ENCODE results near the gene KCNT2.

- PRO-cap = no peak
Measured at GRCh38 chr1:196445738-196446130, 162.5 kb downstream of the KCNT2 start.

DNA sequence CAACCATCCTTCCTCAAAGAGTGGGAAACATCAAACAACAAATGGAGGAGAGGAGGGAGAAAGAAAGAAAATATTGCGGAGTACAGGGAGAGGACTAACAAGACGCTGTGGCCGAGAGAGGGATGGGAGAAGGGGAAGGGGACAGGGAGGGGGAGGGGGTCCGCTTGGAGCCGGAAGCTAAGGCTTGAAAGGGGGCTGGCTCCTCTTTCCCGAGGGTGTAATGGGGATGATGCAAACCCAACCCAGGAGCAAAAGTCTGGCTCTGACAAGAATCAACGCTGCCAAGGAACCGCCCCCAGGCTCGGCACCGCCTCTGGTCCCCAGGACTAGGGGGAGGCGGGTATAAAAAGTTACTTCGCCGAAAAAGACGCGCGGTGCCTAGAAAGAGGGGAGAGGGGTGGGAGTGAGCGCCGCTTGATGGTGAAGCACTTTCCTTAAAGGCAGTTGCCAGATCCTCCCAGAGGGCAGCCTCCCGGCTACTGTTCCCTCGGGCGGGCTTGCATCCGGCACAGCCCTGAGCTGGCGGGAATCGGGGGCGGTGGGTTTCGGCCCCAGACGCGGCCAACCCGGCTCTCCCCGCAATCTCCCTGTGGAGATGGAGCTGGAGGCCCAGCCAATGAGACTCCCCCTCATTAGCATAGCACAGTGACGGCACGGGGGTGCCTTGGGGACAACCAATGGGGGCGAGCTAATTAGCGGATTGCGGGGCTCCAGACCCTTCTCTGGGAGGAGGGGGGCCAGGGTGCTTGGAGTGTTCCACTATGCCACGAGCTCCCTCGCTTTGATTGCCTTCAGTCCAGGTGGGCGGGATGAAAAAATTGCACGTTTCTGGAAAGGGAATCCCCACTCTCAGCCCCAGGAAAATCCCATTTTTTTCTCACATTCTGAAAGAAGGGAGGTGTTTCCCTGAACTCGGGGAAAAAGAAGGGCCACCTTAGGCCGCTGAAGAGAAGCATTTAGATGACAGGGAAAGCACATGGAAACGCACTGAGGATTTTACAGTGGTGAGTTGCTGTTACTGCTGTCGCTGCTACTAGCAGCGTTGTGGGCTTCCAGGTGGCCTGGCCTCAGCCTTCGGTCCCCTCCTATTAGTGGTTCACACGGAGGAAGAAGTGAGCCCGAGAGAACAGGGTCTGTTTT, at the start of gene KCNT2:
TSS of gene KCNT2 (minus strand) at position 138 of the 1,140 bp plus-strand sequence.
- PRO-cap = bidirectional peak, plus-strand start at position 727 of the sequence, minus-strand start at position 589 of the sequence

- PRO-cap = no peak
Measured at GRCh38 chr1:196656348-196657252, 4.8 kb downstream of the CFH start.

- PRO-cap = no peak
Measured at GRCh38 chr1:196675121-196676113, 23.6 kb downstream of the CFH start.

DNA sequence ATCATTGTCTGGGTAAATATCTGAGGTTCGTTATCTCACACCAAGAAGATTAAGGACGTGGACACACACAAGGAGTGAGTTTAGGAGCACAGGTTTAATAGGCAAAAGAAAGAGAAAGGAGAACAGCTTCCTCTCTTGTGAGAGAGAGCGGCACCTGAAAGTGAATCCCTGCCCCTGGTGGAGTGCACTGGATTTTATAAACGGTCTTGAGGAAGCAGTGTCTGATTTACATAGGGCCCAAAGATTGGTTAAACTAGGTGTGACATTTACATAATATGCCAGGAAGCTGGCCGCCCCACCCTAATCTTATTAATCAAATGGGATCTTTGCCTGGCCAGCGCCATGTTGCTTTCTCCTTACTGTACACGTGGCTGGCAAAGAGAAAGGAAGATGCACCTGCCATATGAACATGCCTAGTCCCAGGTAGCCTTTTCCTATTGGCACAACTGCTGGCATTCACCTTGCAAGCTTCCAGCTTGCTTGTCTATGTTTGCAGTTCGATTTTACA, 38.7 kb downstream of the CFH start:
- PRO-cap = no peak

DNA sequence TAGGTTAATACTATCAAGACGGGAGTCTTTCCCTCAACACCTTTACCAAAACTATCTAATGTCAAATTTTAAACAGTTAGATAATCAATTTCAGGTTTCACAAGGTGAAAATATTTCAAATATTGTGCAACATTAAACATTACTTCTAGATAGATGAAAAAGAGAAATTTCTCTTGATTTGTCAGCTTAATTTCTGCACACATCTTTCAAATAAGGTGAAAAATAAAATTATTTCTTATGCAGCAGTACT, 3.8 kb downstream of the CFHR1 start:
- PRO-cap = no peak

- PRO-cap = no peak
Measured at GRCh38 chr1:196941617-196941821, 2.0 kb upstream of the CFHR2 start.

DNA sequence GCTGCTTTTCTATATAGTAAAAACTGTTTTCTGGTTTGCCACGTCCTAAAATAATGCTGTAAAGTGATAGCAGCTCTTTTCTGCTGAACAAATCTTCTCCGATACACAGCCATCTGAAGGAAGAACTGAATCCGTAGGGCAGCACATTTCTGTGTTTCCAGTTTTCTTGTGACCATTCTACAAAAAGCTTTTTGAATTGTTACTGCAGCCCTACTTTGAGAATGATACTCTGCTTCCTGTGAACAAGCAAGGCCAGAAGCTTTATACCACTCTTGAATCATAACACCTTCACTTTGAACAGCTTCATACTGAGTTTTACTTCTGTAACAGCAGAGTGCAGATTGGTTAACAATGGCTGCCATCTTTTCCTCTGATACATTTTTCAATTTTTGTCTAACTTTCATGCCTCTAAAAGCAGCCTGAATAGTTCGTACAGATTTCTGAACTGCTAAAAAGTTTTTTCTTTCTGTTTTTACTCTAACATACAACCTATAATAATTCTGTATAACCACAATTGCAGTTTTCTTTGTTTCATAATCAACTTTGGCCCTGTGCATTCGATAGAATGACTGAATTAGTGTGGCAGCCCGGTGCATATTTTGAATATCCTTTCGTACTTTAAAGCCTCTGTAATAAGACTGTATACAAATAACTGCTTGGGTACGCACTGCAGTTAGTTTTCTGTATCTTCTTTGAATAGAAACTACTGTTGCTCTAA, 33.7 kb upstream of the F13B start:
- PRO-cap = no peak

- PRO-cap = no peak
Measured at GRCh38 chr1:197675835-197676170, 99.5 kb downstream of the DENND1B start.

DNA sequence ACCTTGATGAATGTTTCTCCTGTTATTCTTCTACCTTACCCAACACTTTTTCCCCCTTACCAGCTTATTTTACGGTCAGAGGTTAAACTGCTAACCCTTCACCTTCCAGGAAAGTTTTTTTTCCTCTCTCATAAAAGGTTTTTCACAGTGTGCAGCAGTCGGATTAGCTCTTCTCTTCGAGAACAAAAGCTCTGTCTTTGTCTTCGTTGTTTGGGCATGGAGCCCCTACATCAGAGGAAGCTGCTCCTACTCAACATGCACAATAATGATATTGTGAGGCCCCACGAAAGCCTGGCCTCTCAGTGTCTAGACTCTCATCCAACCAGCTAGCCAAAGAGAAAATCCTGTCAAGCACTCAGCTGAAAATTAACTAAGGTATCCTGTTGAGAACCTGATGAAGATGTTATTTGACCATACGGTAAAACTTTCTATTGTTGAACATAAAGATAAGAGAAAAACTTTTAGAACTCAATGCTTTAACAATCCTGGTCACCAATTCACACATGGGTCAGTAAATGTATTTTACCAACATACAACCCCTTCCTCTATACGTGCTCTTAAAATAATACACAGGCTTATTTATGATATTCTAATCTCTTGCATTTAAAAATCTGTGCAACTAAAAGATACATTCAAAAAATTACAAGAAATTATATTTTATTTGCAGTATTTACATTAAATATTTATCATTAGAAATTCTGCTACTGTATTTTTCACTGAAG, 41.8 kb downstream of the DENND1B start:
- PRO-cap = no peak

GRCh38 chr1:197802071-197802401, 26.8 kb upstream of the DENND1B start:
- PRO-cap = no peak

- PRO-cap = no peak
Measured at GRCh38 chr1:198161529-198162431, 5.0 kb downstream of the NEK7 start.

DNA sequence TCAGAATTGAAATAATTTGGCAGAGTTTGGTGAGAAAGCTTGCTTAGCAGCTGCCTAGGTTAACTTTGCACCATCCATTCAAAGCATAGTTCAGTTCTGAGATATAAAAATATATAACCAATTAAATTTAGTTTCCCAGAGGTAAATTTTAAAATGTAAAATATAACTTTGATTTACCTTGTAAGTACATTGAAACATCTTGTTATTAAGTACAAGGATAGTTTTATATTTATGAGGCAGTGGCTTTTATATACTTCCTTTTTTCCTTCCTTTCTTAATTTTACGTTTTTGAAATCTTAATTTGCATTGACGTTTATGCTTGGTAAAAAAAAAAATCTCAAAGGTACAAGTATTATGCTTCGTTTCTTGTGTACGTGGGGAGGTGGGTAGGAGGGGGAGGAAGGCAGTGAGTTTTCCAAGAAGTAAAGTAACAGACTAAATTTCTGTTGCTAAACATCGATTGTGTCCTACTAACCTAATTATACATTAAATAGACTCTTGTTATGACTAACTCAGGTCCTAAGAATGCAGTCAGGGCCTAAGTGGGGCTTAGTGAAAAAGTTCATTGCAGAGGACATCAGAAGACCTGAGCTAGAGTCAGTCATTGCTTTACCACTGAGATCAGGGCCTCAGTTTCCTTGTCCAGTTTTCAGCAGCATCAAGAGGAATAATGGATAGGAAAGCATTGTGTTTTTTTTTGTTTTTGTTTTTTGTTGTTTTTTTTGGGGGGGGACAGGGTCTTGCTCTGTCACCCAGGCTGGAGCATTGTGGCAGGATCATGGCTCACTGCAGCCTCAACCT, 17.4 kb downstream of the NEK7 start:
- PRO-cap = no peak

- PRO-cap = no peak
Measured at GRCh38 chr1:198193551-198194300, 36.9 kb downstream of the NEK7 start.

GRCh38 chr1:198681755-198682227, 43.0 kb downstream of the PTPRC start:
- PRO-cap = bidirectional peak, plus-strand start at chr1:198682072, minus-strand start at chr1:198681908

DNA sequence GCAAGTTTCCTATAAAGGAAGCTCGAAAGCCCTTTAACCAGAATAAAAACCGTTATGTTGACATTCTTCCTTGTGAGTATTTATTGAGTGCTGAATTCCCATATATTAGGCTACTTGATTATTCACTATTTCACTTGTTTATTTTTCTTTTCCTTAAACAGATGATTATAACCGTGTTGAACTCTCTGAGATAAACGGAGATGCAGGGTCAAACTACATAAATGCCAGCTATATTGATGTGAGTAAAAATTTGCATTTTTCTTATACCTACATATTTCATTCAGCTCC, 93.4 kb downstream of the PTPRC start:
- PRO-cap = no peak

GRCh38 chr1:198762055-198762254, 123.1 kb downstream of the PTPRC start:
- PRO-cap = no peak

- PRO-cap = no peak
Measured at GRCh38 chr1:198935139-198935903, 296.5 kb downstream of the PTPRC start.

DNA sequence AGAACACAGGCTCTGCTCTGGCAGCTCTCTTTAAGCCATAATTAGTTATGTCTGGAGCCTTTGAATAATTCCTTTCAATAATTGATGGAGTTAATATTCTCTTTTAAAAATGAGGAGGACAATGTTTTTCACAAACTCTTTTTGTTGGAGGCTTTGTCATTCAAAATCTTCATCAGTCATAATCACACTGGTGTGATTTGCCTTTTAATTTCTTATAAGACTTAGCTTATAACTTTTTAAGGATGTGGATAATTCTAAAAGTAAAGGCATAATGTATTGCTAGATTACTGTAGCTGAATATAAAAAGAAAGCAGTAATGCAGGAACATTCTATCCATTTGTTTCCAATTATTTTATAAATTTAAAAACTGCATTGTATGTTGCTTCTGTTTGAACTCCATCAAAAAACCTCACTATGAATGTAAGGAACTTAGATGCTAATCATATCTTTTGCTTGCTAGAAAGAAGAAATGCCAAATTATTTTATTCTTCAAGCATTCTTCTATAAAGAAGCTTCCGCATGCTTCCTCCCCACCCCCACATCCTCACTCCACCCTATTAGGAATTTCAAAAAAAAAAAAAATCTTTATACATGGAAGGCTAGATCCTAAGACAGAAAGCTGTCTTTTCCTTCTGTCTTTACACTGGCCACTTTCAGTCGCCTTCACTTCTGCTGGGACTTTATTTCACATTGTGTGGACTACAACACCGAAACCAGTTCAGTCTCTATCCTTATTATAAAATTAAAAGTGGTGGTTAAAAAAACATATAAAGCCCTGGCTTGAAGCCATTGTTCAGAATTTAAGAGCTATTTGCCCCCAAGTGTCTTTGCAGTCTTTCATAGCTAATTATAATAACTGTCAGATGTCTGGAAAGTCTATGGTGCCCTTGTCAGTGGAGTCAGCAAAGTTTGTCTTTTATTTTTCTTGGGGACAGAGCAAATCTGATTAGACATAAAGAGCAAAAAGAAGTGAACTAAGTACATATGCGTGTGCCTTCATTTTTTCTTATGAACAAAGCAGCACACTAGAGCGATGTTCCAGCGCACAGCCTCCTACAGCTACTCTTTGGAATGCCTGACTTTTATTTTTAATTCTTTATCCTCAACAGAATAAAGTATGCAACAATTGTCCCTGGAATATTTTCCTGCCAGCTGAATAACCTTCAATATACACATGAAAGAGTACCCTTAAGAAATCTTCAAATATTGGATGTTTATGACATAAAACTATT, 297.5 kb downstream of the PTPRC start:
- PRO-cap = no peak

- PRO-cap = no peak
Measured at GRCh38 chr1:200048060-200048693, 20.7 kb downstream of the NR5A2 start.

Data from duodenum (tissue), 1 donor.